Measurements from ENCODE around the genes C9orf131 and VCP.

DNA sequence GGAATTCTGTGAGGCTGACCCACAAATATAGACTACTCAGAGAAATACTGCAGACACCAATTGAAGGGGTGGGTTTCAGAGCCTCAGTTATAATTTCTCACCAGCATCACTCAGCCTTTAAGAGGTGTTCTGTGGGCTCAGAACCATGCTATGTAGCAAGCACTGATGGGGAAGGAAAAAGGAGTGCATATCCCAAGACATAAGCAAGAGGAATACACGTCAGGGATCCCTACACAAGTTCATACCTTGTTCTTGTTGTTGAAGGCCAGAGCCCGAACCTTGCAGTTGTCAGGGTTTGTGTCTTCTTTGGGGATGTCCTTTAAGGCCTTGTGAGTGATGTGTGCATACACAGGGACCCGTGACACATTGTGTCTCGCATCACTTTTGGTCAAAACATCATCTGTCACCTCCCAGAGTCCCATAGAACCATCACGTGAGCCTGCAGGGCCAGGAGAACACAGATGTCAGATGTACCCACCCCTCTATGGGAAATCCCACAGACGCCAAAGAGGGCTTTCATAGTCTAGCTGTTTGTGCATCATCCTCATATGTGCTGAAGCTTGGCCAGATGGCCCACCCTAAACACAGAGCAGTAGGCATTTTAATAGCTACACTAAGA, 28.3 kb downstream of the DCAF12 start:
- RRBS: no CpG with 5 or more reads among the region's 6 CpGs

- RRBS: no CpG with 5 or more reads among the region's 7 CpGs
Observed at GRCh38 chr9:34197749-34198898, 19.3 kb downstream of the UBAP1 start.

DNA sequence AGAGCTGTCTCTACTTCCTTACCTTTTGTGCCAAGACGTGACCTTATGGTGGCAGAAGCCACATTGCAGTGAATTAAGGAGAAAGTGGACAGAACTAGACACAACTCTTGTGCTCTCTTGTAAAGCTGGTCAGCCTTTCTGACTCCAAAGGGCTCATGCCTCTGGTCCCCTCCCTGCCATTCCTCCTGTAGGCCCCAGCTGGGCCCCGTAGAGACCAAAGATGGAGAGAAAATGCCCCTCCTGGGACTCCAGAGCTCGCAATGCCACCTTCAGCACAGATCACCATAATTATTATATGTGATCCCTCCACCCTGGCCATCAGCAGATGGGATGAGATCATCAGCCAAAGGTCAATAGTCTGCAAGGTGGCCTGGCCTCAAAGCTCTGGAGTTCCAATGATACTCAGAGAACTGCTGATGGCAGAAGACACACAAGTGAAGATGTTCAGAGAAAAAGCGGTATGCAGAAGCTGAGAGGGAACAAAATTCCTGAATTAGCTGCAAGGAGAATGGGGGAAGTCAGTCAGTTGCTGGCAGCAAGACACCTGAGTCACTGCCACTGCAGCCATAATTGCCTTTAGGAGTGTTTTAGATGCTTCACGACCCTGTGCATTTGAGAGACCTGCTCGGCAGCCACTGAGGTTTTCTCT, 5.0 kb downstream of the RPP25L start:
- RRBS: no CpG with 5 or more reads among the region's 6 CpGs

- RRBS: no CpG with 5 or more reads among the region's 3 CpGs
Observed at GRCh38 chr9:34630347-34630655, 1.4 kb upstream of the ARID3C start.

GRCh38 chr9:34653069-34654145, 1.4 kb downstream of the IL11RA start:
- RRBS: no CpG with 5 or more reads among the region's 14 CpGs

- RRBS: 8% methylated on average over 8 of the region's 47 CpGs
Observed at GRCh38 chr9:34664866-34665450, 887 bp downstream of the ENSG00000187186 start.

DNA sequence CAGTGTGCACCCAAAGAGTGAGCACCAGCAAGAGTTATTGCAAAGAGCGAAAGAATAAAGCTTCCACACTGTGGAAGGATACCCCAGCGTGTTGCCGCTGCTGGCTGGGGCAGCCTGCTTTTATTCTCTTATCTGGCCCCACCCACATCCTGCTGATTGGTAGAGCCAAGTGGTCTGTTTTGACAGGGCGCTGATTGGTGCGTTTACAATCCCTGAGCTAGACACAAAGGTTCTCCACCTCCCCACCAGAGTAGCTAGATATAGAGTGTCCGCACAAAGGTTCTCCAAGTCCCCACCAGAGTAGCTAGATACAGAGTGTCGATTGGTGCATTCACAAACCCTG, 10.4 kb upstream of the FAM205A start:
- RRBS: no CpG with 5 or more reads among the region's 7 CpGs

DNA sequence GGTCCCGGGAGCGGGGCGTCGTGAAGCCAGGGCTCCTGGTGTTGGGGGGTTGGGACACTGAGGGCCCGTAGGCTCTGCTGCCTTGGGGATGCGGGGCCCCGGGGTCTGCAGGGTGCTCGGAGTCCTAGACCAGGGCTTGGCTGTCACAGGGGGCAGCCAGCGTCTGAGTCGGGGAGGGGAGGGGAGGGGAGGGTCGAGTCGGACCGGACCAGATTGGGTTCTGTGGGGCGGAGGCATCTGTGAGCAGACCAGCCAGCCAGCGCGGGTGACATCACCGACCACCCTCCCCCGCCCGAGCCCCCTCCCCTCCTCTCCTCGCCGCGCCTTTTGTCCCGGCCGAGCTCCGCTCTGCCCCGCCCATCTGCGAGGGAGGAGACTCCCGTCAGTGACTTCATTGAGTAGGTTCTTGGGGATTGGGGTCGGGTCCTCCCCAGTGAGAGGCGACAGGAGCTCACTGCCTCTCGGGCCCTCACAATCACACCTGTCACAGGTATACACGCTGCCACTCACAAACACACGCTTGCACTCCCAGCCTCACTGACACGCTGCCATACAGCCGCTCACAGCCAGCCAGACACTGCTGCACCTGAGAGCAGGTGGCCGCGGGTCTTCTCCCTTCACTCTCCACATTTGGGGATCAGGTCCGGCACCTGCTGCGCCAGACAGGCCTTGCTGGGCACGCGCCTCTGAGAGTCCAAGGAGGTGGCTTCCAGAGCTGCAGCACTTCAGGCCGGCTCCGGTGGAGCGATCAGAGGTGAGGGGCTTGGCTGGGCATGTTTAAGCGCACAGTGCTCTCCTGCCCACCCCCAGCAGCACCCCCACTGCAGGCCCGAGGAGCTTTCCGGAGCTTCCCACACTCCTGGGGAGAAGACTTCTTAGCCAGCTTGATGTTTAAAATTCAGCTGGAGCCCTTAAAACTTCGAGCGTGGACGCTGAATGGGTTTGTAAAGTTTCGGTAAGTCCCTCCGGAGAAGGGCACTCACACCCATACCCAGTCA, 612 bp downstream of the DNAJB5 start:
- RRBS: 29% methylated on average over 13 of the region's 52 CpGs

GRCh38 chr9:35041985-35042726, at the start of gene C9orf131:
Gene C9orf131 (plus strand): TSS chr9:35042240.
- RRBS: no CpG with 5 or more reads among the region's 4 CpGs

DNA sequence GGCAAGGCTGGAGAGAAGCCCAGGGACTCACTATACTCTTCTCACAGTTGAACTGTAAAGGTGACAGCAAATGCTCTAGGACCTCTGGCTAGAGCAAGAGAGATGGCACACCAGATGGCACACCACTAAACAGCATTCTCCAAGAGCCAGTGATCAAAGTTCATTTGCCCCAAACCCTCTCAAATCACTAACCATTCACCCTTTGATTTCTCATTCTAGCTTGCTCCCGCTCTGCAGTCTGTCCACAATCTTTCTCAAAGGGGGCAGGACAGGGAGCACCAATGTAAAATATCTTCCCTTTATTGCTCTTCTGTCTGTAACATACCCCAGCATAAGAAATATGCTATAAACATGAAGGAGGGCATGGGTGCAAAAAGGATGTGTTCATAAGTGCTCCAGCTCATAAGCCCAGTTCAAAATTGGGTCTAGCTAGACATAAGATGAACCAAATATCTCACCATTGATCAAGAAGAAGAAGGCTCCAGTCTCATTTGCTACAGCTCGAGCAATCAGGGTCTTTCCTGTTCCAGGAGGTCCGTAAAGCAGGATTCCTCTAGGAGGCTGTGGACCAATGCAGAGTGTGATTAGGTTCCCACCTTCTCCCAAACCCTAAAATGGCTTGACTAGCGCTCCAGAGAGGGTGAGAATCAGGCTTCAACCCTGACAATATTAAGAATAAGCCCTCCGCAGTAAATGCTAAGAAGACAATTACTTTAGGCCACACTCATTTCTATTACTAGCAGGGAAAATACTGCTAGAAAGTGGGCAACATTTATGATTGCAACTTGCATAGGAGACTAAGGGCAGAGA, 9.7 kb downstream of the VCP start:
- RRBS: no CpG with 5 or more reads among the region's 5 CpGs

DNA sequence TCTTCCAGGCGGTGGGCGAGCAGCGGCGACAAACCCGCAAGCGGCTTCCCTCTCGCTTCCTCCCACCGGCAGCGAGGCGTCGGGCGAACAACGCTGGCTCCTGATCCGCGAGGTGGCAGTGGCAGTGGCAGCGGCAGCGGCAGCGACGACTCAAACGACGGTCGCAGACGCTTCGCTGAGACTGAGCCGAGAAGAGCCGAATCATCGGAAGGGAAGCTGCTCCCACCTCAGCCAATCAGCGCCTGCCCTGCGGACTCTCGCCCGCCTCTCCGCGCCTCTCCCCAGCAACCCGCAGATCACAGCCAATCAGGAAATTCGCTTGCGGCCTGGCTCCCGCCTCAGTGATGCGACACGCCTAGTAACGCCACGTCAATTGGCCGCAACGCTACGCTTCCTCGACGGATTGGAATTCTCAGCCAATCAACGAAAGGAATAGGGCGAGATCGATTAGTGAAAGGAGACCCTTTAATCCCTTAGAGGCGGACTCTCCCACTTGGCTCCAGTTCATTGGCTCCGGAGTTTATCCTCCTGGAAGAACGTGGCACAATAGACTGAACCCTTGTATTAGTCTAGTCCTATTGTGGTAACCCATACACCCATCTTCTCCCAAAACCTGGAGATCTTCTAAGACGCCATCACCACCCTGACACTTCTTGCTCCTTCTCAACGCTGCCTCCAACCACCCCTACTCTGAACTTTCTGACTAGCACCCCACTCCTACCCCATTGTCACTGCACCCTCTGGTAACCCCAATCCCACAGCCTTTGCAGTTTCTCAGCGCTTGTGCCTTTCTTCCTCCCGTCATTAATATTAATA, at the start of gene VCP:
Gene VCP, minus strand, starts transcription at position 183 of the 816 bp plus-strand sequence.
- RRBS: 2% methylated on average over 7 of the region's 56 CpGs

GRCh38 chr9:35080309-35080648, 537 bp upstream of the FANCG start:
- RRBS: no CpG with 5 or more reads among the region's 15 CpGs

GRCh38 chr9:35107473-35107923, 4.6 kb upstream of the STOML2 start:
- RRBS: no CpG with 5 or more reads among the region's 7 CpGs

- RRBS: 24% methylated on average over 4 of the region's 12 CpGs
Observed at GRCh38 chr9:35114775-35115600, 674 bp downstream of the ATOSB start.

- RRBS: no CpG with 5 or more reads among the region's 2 CpGs
Observed at GRCh38 chr9:35300368-35300801, 138.6 kb downstream of the UNC13B start.

DNA sequence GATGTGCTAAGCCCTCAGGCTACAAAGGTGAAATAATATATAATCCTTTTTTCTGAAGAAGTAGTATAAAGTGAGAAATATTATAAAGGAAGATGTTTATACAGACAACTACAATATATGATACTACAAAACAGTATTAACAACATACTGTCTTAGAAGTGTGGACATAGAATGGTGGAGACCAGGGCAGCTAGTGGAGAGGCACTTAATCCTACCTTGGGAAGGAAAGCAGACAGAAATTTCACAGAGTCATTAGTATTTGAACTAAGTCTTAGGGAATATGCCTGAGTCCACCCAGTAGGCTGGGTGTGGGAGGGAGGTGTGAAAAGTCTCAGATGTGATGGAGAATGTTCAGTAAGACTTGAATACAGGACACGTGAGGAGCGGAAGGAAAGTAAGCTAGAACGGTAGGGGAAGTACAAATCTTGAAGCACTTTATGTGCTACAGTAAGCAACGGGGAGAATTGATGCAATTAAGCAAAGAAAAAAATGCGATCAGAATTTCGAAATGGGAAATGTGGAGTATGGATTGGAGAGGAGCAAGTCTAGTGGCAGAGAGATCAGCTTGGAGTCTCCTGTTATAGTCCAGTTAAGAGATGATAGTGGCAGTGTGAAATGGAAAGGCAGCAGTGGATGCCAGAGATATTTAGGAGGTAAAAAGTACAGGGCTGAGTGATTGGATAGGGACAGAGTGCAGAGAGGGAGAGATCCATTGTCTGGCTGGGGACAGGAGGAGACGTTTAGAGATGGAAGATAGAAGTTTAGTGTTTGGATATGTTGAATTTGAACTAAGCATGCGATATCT, 128.1 kb upstream of the RUSC2 start:
- RRBS: no CpG with 5 or more reads among the region's 8 CpGs

DNA sequence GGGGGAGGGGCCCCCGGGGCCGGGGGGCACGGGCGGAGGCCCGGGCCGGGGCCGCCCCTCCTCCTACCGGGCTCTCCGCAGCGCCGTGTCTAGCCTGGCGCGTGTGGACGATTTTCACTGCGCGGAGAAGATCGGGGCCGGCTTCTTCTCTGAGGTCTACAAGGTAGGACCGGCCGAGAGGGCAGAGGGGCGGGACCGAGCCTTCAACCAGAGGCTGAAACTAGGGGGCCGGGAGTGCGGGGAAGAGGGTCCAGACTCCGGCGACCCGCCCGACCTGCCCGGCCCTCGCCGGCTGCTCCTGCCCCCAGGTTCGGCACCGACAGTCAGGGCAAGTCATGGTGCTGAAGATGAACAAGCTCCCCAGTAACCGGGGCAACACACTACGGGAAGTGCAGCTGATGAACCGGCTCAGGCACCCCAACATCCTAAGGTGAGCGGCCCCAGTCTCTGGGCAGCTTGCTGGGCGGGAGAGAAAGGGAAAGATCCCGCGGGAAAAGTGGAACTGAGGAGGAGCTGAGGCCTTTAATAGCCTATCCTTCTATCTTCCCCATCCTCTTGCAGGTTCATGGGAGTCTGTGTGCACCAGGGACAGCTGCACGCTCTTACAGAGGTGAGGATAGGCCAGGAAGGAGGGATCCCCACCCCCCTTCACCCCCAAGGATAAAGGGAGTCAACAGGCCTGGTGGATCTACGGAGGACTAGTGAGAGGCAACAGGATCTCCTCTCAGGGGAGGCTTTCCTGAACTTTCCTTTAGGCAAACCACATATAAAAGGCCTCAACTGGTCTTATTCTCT, 811 bp downstream of the TESK1 start:
- RRBS: 6% methylated on average over 20 of the region's 42 CpGs

DNA sequence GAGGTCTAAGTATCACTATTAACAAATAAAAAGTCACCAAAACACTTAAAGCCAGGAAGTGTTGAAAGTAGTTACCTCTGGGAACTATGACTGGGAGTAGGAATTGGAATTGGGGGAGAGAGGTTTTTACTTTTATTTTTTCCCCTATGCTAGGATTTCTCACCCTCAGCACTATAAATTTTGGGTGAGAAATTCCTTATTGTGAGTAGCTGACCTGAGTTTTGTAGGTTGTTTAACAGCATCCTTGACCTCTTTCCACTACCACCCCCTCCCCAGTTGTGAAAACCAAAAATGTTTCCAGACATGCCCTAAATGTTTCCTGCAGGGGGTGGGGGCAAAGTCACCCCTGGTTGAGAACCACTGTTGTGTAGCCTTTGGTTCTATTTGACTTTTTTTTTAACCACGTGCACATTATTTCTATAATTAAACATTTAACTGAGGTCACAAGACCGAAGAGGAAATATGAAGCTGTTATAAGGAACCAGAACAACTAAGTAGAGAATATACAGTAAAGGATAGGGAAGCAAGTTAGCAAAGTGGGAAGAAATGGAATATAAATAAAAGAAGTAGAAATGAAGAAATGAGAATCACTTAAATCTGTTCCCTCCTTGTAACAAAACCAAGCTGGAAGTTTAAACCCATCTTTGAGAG, 14.7 kb downstream of the SIT1 start:
- RRBS: no CpG with 5 or more reads among the region's 2 CpGs

DNA sequence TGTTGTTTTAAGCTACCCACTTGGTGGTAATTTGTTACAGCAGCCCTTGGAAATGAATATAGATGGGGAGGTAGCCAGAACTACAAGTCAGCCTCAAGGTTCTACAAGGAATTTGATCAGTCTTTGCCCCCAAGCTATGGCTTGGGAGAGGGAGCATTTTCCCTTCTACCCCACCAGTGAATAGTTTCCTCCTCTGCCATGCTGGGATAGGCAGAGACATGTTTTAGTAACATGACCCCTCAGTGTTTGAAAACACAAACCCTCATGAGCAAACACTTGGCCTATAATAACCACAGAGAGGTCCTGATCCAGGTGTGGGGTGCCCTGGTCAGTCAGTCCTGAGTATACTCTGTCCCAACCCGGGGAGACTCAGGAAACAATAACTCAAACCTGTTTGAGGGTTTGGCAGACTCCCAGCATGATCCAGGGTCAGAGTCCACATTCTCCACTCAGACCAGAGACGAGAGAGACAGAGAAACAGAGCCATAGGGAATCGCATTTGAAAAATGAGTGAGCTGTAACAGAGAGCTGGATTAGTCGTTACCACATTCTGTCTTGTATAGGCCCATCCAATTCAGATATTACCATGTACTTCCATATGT, 4.3 kb upstream of the ARHGEF39 start:
- RRBS: no CpG with 5 or more reads among the region's 4 CpGs

DNA sequence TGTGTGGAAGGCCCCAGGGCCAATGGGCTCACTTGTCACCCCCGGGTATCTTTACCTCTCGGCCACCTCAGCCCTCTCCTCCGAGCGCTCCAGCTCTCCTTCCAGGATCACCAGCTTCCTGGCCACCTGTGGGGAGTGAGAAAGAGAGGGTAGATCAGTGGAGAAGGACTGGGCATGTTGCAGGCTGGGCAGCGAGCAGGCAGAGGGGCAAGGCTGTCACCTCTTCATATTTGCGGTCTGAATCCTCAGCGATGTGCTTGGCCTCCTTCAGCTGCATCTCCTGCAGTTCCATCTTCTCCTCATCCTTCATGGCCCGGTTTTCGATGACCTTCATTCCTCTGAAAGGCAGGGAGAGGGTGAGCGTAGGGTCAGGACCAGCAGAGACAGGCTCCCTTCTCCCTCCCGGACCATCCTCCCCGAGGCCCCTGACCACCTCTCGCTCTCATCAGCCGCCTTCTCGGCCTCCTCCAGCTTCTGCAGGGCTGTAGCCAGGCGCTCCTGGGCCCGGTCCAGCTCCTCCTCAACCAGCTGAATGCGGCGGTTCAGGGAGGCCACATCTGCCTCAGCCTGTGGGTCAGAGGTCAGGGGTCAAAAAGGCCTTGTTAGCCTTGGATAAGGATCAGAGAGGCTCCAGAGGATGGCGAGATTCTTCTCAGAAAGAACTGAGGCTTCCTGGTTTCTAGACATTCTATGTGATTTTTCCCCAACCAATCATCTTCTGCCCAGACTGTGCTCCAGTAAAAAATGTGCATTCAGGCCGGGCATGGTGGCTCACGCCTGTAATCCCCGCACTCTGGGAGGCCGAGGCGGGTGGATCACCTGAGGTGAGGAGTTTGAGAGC, 4.3 kb downstream of the TPM2 start:
- RRBS: 82% methylated on average over 7 of the region's 25 CpGs